ENCODE data around the genes SS18 and TAF4B.

GRCh38 chr18:23881625-23882116 is 132.9 kb upstream of the TTC39C start:
- RRBS = no CpG with 5 or more reads among the region's 12 CpGs

GRCh38 chr18:23896511-23897176 is 117.9 kb upstream of the TTC39C start:
- RRBS = no CpG with 5 or more reads among the region's 5 CpGs

GRCh38 chr18:23932626-23933017 is 81.9 kb upstream of the TTC39C start:
- RRBS = no CpG with 5 or more reads among the region's 2 CpGs

DNA sequence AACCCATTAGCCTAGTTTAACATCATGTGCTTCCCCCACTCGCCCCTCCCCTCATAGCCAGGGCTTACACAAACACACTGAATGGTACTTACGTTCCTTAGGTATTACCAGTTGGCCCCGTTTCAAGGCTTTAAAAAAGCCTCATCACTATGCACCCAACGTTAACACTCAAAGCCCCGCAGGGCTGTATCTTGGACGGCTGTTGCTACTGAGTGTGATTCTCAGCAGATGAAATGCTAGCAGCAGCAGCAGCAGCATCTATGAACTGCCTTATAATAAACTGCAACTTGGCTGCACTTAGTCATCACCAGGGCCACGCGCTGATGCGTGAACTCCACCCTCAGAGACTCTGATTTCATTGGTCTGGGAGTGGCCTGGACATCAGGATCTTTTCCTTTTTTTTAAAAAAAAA is 20.0 kb upstream of the TTC39C start:
- RRBS = no CpG with 5 or more reads among the region's 9 CpGs

DNA sequence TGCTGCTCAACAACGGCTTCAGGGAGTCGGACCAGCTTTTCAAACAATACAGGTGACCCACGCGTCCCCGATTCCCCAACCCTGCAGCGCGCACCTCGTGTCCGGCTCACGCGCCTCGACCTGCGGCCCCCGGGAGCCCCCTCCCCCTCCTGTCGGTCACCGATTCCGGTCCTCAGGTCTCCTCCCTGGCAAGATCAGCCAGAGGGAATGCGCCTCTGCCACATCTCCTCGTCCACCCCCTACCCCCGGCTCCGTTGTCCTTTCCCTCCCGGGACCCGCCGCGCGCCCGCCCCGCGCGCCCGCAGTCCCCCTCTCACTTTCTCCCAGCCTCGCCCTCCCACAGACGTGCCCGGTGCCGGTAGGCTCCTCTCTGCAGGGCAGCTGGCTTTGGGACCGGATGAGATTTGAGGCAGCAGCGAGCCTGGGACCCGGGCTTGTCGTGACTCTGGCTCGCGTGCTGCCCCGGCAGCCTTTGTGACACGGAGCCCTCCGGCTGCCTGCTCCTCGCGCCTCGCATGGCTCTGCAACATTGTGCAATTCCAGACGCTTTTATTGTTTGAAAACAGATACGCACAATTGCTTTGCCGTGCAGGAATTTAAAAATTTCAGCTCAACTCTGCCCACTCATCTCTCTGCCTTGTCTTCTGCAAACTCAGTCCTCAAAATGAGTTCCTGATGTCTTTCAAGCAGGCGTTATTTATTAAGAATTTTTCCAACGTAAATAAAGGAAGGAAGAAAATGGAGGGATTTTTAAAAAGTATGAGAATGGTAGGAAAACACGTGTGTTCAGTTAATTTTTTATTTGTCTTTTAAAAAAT is 642 bp downstream of the TTC39C start:
- RRBS = 2% methylated on average over 20 of the region's 53 CpGs

GRCh38 chr18:24113542-24114768 is 24.9 kb upstream of the CABYR start:
- RRBS = no CpG with 5 or more reads among the region's 23 CpGs

DNA sequence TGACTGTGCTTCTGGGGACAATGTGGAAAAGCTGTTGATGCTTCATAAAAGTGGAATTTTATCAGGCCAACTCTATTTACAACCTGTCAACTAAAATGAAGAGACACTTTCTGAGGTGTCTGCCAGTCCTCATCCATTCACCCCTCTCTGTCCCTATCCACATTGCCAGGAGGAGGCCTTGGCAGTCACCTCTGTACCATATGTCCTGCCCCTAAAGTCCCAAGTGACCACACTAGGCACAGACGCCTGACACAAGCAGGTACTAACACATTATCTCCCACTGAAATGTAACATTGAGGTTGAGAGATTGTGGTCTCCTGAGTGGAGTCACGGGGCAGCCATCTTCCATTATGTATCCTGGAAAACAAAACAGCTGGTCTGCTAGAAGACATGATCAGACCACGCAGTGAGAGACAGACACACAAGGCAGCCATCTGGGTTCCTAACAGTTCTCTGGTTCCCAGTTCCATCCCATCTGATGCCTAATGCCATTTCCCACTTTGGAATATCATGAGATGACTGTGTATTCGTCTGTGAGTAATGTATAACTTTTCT is 71.3 kb downstream of the OSBPL1A start:
- RRBS = no CpG with 5 or more reads among the region's 4 CpGs

GRCh38 chr18:24716181-24716901 is 255.9 kb downstream of the HRH4 start:
- RRBS = no CpG with 5 or more reads among the region's 33 CpGs

- RRBS = no CpG with 5 or more reads among the region's 16 CpGs
These were observed 120.9 kb downstream of the ZNF521 start for GRCh38 chr18:25230706-25231889.

DNA sequence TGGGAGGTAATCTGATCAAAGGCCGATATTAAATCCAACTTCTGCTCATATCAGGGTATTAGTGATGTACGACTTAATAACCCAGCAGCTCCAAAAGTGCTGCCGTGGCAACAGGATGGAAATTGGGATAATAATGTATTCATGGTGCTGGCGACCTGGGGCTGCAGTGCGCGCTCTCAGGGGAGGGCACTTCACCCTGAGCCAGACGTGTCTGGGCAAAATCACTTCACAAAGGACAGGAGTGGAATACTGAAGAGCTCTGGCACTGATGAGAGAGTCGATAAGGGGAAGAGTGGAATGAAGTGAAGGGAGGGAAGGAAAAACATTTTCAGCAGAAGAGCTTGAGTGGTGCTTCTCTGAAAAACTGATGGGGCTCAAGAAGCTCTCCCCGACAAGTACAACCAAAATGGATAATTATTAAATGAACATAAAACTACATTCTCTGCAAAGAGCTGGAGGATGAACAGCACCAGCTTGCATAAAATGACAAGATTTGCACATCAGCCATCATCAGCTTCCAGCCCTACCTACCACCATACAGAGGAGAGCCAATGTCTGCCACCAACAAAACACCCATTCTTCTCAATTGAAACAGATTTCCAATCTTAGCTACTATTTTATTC is 65.9 kb downstream of the ZNF521 start:
- RRBS = no CpG with 5 or more reads among the region's 9 CpGs

DNA sequence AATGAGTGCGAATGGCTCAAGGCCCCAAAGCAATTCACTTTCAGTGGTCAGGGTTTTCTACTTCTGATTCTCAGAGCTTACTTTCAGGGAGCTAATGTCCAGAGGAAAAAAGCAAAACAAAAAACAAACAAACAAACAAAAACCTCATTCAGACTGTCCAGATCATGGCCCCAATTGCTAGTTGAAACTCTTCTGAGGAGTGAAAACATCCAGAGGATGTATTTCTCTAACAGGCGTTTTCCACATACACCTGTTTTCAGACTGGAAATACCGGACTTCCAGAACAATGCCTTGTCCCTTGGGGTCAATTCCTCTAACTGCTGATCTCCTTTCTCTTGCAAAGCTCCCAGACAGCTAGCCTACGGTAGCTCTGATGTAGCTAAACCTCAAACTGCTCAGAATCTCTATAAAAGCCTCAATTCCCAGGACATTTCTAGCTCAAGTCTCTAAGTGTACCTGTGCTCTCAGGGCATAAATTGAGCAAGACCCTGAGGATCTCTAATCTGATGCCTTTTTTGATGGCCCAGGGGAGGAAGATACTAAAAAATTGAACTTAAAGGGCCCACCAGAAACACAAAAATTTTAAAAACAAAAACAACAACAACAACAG is 323.5 kb upstream of the ZNF521 start:
- RRBS = no CpG with 5 or more reads among the region's 4 CpGs

- RRBS = no CpG with 5 or more reads among the region's 15 CpGs
These were observed 364.0 kb downstream of the SS18 start for GRCh38 chr18:25726207-25726968.

- RRBS = no CpG with 5 or more reads among the region's 2 CpGs
These were observed 131.9 kb downstream of the SS18 start for GRCh38 chr18:25958660-25958859.

- RRBS = under 1% methylated on average over 16 of the region's 97 CpGs
These were observed at the start of gene SS18 for GRCh38 chr18:26089486-26090788. TSS of gene SS18 (minus strand) at chr18:26090613.

DNA sequence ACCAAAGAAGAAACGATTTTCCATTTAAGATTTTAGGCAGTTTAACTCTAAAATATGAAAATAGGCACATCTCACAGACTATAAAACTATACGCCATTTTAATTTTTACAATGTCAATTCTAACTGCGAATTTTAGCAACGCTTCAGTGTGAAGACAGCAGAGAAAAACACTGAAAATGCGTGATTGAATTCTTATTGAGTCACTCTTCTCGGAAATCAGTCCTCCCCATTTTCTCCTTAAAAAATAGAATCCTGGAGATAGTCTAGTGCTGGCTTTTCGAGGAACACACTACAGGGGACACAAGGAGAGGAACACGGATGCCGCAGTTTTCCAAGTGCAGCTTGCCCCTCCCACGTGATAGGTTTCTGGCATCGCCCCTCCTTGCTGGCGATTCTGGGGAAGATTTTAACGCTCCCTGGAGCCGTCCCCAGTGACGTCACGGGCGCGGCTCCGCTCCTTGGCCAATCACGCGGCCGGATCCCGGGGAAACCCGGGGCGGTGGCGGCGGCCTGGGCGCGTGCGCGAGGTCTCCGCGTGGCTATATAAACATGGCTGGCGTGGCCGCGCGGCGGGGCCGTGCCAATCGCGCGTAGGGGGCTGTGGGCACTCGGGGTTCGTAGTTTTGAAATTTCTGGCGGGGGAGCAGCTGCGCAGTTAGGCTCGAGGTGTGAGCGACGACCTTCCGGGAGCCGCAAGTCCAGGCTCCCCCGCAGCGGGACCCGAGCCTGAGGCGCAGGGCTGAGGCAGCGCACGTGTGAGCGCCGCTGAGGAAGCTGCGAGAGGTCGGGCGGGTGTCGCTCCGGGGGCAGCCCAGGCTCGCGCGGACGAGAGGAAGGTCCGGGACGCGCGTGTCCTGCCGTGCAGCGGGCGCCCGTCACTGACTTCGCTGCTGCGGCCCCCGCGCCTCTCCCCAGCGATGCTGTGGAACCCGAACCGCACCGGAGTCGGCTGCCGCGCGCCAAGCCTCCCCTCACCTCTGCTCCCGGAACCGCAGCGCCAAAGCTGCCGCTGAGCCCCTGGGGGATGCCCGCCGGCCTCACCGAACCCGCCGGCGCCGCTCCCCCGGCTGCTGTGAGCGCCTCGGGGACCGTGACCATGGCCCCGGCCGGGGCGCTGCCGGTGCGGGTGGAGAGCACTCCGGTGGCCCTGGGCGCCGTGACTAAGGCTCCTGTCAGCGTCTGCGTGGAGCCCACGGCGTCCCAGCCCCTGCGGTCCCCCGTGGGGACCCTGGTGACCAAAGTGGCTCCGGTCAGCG is at the start of gene TAF4B:
Gene TAF4B (plus strand): TSS at position 536 of the 1,256 bp plus-strand sequence.
- RRBS = 1% methylated on average over 33 of the region's 119 CpGs

DNA sequence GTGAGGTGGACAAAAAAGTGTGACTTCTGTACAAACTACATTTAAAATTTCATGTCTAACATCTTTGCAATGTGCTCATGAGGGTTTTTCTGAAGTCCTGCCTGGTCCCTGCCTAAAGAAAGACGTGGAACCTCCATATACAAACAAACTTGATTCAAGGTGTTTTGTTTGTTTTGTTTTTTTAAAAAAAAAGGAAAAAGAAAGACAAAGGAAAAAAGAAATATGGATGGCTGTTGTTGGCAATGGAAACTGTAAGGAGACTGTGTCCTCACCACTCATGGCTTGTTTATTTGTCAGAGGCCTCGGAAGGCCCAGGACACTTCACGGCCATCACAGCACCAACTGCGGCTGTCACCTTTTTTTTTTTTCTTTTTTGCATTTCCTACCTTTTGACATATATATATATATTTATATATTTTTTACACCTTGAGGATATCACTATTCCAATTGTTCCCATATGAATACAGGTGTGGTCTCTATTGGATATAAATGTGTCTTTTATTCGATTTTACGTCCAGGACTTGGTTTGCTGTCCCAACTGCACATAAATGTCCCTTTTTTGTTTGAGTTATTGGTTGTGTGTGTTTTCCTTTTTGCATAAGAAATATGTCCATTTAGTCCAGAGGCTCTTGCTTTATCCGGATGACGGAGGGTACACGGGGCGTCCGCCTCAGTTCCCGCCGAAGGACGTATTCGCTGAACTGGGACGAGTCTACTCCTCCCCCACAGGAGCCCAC is 93.1 kb downstream of the KCTD1 start:
- RRBS = no CpG with 5 or more reads among the region's 16 CpGs

GRCh38 chr18:26546486-26547510 is 1.6 kb downstream of the KCTD1 start:
- RRBS = no CpG with 5 or more reads among the region's 67 CpGs

GRCh38 chr18:26655262-26655644 is 106.9 kb upstream of the KCTD1 start:
- RRBS = no CpG with 5 or more reads among the region's 7 CpGs

GRCh38 chr18:26665328-26665706 is 117.0 kb upstream of the KCTD1 start:
- RRBS = no CpG with 5 or more reads among the region's 4 CpGs

DNA sequence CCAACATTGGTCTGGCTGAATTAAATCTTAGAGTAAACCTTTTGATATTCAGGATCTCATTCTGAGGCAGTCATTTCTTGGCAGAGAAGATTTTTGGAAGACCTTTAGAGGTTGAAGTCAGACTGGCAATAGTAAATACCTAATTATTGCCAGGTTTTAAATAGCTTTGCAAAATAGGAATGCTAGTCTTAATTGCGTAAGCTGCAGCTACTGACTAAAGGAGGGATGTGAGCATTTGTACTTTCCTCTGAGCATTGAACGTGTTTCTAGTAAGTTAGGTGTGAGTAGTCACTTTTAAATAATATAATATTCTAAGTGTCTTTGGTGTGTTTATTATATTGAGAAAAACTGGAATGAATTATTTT is 127.2 kb downstream of the CHST9 start:
- RRBS = no CpG with 5 or more reads among the region's 2 CpGs

Data from renal cortical epithelial cell (primary cell).